HGPS cell (cell line): ENCODE results near the genes CFAP65, ATG9A and OBSL1.

DNA sequence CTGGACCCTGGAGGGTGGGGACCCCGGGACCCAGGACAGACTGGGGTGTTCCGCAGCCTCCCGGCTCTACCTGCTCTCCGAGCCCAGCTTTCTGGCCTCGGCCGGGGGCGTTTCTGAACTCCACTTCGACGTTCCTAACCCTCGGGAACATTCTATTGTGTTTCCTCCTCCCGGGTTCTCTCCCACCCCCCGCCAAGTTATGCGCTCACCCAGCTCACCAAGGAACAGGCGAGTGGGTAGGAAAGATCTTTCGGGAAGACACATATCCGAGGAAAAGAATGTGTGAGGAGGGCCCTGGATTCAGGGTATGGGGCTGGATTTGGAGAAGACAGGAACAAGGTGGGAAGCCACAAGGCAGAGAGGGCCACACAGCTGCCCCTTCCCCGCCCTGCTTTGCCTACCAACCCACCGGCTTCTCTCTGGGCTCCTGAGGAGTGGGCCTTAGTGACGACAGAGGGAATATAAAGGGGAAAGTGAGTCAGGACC, 582 bp downstream of the WNT6 start:
- RRBS, result 3% methylated on average over 10 of the region's 19 CpGs

DNA sequence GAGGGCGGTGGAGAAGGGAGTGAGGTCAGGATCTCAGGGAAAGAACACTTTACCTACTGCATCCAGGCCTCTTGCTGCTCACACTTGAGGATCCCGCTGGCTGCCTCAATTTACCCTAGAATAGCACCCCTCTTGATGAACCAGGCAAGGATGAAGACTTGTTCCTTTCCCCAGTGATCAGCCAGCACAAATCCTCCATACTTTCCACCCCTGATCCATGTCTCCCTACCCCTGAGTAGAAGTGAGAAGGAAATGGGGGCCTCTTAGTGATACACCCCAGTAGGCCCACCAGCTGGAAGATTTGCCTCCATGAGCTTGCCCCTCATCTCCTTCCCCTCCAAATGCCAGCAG, 14.3 kb downstream of the WNT10A start:
- RRBS, result no CpG with 5 or more reads among the region's 2 CpGs

DNA sequence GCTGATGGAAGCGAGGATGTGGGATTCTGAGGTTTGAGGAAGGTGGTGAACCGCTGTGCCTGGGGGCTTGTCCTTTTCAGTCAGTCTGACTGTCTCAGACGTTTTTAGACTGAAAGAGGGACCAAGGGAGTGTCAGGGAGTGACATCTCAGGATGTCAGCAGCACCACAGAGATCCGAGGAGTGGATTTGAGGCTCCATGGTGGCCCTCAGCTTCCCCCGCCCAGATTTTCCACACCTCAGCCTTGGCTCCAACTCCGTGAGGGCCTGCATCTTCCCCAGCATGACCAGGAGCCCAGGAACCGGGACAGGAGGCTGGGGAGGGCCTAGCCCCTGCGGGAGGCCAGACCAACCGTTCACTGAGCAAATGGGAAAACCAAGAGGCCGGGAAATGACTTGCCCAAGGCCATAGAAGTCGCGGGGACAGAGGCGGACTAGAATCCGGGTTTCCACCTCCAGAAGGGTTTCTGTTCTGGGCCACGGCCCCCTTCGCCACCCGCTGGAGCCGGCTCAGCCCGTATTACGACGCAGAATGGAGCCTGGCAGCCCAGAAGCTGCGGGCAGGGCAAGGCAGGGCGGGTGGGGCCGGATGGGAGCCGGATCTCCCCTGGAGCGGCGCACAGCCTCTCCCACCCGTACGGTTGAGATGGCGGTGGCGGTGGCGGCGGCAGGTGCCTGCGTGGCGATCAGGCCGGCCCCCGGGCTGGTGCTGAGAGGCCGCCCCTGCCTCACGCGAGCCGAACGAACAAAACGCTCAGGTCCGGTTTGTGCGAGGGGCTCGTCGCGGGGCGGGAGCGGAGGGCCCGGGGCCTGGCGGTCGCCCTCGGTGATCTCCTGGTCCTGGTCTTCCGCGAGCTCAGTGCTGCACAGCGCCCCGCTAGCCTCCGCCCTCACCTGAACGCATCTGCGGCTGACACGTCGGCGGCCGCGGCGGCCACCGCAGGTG, 8.0 kb upstream of the CRYBA2 start:
- RRBS, result 15% methylated on average over 33 of the region's 68 CpGs

- RRBS, result no CpG with 5 or more reads among the region's 24 CpGs
Observed at GRCh38 chr2:219041343-219041828, at the start of gene CFAP65. Gene CFAP65, minus strand, starts transcription at chr2:219041516.

DNA sequence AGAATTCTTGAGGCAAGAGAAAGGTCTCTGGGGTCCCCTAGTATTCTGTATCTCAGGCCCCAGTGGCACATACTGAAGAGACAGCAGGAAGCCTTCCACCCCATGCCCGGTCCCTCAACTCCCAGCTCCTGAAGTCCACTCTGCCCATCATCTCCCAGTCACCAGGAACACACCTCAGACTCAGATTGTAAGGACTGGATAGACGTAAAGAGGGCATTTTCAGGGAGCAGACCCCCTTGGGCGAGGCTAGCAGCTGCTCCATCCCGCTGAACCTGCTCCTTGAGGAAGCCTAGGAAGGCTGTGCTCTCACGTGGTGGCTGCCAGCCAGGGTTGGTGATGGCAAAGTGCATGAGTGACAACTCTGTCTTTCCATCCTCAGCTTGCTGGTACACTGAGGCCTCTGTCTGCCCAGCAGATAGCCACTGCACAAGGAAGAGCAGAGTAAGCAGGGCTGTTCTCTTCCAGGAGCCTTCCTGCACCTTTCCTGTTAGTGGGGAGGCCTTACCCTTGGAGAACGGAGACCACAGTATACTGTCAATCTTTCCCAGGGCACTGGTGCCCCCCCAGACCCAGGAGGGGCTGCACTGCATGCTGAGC, 3.8 kb upstream of the ABCB6 start:
- RRBS, result no CpG with 5 or more reads among the region's 6 CpGs

DNA sequence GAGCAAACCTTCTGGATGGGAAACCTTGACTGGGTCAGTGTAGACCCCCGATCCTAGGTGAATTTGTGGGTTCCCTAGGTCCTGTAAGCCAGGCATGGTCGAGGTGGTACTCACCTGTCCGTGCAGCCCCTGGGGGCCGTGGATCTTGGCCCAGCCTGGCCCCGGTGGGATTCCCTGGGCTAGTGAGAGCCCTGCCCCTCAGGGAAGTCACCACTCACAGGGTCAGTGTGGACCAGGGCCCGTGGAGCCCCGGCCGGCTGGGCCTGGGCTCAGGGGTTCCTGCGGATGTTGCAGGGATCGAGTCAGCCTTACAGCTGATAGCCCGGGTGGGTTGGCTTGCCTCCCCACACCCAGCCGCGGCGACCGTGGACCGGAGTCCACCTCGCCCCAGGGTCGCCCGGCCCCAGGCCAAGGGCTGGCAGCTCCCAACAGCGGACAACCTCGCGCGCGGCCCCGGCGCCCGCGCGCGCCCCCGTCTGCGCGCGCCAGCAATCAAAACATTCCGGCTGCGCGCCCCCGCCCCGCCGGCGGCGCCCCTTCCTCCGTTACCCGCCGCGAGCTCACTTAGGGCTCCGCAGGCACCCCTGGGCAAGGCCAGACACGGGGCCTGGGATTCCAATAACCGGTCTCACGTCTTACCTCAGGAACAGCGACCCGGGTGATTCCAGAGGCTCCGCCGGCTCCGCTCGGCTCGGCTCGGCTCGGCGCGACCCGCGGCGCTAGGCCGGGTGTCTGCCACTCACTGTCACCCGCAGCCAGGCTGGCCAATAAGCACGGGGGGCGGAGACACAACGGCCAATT, at the start of gene ATG9A:
Gene ATG9A (minus strand): TSS at position 741 of the 801 bp plus-strand sequence.
- RRBS, result 2% methylated on average over 43 of the region's 69 CpGs

- RRBS, result no CpG with 5 or more reads among the region's 10 CpGs
Observed at GRCh38 chr2:219246599-219247030, 1.3 kb downstream of the STK16 start.

DNA sequence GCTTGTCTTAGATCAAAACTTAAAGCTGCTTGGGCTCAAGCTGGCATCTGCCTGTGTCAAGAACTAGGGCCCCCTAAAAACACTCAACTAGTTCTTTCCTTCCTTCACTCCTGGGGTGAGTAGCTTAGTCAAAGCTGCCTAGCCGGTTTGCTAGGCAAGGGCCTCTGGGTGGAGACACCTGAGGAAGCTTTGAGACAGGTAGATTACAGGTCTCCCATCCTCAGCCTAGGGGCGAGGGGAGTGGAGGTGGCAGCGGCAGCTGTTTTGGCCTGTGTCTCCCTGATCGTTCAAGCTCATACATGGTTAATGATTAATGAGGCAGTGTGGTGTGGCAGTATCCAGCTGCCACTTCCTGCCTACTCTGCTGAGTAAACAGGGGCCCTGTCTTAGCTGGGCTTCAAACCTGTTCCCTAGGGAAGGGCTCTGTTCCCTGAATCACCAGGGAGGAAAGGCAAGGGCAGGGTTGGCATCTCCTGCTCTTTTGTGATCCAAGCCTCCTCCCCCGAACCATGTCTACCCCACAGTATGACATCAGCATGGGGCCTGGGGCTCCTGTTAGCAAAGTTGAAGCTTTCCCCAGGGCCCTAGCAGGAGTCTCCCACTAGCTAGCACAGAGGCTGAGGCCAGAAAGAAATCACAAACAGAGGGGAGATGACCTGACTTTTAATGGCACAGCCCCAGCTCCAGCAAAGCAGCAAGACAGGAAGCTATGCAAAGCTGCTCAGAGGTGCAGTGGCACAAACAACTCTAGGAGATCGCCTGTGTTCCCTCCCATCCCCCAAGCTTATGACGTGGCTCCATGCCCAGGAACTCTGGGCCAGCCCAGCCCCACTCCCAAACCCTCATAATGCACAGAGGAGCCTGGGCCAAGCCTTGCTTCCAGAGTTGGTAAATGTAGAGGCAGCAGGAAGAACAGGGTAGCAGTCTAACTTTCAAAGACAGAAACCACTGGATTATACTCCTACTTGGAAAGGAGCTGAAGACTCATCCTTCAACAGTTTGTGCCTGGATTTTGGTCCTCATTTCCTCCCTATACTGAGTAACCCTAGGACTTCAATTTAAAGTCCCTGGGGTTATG, 3.6 kb upstream of the TUBA4B start:
- RRBS, result no CpG with 5 or more reads among the region's 7 CpGs

DNA sequence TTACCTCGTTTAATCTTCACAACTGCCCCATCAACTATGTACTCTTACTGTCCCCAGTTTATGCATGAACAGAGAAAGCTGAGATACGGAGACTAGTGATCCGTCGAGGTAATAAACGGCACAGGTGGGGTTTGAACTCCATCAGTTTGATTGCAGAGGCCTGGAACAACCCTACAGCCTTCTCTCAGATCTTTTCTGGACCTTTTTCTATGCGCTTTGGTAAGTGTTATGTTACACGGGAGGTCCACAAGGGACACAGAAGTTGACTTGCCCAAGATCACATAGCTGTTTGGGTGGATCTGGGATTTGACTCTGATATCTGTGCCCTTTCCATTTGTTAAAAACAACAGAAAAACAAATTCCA, 1.1 kb upstream of the DNPEP start:
- RRBS, result no CpG with 5 or more reads among the region's 7 CpGs

GRCh38 chr2:219421276-219421794, 3.2 kb downstream of the DES start:
- RRBS, result 90% methylated on average over 4 of the region's 19 CpGs

- RRBS, result no CpG with 5 or more reads among the region's 5 CpGs
Observed at GRCh38 chr2:219436917-219437546, 2.4 kb downstream of the SPEG start.

- RRBS, result no CpG with 5 or more reads among the region's 13 CpGs
Observed at GRCh38 chr2:219447091-219447915, 12.7 kb downstream of the SPEG start.

DNA sequence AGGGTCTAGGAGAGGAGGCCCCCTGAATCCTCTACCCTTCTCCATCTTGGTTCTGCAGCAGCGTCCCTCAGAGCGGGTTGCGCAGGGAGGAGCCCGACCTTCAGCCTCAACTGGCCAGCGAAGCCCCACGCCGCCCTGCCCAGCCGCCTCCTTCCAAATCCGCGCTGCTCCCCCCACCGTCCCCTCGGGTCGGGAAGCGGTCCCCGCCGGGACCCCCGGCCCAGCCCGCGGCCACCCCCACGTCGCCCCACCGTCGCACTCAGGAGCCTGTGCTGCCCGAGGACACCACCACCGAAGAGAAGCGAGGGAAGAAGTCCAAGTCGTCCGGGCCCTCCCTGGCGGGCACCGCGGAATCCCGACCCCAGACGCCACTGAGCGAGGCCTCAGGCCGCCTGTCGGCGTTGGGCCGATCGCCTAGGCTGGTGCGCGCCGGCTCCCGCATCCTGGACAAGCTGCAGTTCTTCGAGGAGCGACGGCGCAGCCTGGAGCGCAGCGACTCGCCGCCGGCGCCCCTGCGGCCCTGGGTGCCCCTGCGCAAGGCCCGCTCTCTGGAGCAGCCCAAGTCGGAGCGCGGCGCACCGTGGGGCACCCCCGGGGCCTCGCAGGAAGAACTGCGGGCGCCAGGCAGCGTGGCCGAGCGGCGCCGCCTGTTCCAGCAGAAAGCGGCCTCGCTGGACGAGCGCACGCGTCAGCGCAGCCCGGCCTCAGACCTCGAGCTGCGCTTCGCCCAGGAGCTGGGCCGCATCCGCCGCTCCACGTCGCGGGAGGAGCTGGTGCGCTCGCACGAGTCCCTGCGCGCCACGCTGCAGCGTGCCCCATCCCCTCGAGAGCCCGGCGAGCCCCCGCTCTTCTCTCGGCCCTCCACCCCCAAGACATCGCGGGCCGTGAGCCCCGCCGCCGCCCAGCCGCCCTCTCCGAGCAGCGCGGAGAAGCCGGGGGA, 13.5 kb downstream of the SPEG start:
- RRBS, result 90% methylated on average over 42 of the region's 110 CpGs

- RRBS, result 30% methylated on average over 11 of the region's 76 CpGs
Observed at GRCh38 chr2:219484549-219485405, 11.2 kb upstream of the SPEGNB start.

DNA sequence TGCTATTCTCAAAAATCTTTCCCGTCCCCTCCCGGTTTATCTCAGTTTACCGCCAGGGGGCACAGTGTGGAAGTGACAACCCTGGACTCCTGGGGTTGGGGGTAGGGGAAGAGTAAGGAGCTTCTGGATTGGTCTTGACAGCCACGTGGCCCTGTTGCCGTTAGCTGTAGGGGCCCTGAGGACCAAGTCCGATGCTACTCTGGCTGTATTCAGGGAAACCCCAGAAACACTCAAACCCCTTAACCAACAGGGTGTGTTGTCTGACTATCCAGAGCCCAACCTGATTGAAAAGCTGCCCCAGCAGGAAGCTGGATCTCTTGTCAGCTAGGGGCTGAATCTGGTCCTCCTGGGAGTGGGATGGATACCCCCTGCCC, 443 bp upstream of the SPEGNB start:
- RRBS, result no CpG with 5 or more reads among the region's 6 CpGs

DNA sequence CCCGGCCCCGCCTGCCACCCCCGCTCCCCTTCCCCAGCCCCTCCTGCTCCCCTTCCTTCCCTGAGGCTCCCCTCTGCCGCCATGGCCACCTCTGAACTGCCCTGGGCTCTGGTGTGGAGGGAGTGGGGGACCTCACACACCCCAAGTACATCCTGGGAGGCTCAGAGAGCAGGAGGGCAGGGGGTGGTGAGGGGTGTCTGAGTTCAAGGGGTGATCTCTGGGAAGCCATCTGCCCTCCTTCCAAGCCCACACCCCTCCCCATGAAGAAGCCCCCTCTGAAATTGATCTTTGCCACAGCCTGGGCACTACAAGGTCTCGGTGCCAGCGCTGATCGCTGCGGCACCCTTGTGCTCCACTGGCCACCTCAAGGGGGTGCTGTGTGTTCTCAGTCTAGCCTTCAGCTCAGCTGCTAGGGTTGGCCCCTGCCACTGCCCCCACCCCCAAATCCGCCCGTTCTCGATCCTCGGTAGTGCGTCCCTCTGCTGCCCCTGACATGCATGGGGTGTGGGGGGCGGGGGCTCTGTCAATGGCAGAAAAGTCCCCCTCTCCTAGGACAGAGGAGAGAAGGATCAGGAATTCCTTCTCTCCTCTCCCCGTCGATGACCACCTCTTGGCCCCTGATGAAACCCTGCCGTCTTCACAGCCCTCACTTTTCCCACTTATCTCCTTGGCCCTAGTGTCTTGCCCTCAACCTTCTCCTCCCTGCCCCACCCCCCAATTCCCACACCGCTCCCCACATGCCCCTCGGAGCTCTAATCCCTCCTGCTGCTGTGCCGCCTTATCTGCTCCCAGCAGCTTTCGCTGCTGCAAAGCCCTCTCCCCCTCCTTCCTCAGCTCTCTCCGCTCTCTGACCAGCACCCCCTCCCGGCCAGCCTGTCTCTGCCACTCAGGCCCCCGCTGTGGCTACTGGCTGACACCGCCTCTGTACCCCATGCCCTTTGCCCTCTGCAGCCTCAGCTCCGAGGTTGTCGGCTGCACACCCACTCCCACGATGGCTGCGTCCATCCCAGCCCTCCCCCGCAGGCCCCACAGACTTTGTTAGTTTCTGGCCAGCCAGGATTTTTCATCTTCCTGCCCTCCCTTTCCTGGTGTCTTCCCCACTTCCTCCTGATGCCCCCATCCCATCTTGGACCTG, 4.4 kb upstream of the ASIC4 start:
- RRBS, result no CpG with 5 or more reads among the region's 30 CpGs

DNA sequence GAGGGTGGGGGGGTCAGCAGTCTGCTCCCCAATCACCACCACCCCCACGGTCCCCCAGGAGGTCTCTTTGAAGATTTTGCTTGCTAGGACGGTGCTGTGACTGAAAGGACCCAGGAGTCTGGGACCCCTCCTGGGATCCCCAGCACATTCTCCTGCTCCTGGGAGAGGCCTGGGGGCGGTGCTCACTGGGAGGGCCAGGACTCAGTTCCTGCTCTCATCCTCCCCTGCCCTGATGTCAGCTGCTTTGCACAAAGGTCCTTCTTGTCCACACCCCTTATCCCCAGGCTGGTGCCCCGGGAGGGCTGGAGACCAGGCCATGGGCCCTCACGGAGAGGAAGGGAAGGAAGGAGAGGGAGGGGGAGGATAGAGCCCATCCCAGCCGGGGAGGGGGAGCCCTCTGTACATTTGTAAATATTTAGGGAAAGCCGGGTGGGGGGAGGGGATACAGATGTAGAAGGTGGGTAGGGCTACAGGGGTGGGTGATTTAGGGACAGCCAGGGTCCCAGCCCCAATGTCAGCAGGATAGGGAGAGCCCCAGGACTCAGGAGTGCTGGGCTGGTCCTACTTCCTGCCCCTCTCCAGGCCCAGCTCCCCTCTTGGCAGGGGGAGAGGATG, 5.5 kb downstream of the CHPF start:
- RRBS, result 47% methylated on average over 3 of the region's 7 CpGs

DNA sequence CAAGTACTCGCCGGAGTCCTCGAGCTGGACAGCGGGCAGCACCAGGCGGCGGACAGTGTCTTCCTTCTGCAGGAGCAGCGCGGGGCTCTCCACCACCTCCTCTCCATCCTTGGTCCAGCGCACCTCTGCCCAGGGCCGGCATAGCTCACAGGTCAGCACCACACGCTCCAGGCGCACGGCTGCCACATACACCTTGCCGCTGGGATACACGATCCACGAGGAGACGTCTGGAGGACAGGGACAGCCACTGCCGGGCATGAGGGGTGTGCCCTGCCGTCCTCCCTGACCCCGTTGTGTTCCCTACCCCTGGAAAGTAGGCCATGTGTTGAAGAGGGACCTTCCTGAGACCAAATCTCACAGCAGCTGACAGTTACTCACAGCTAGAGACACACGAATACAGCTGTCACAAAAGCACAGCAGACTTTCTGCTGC, 8.9 kb downstream of the OBSL1 start:
- RRBS, result 96% methylated on average over 2 of the region's 21 CpGs

GRCh38 chr2:219569990-219570181, 1.5 kb downstream of the OBSL1 start:
- RRBS, result no CpG with 5 or more reads among the region's 10 CpGs

DNA sequence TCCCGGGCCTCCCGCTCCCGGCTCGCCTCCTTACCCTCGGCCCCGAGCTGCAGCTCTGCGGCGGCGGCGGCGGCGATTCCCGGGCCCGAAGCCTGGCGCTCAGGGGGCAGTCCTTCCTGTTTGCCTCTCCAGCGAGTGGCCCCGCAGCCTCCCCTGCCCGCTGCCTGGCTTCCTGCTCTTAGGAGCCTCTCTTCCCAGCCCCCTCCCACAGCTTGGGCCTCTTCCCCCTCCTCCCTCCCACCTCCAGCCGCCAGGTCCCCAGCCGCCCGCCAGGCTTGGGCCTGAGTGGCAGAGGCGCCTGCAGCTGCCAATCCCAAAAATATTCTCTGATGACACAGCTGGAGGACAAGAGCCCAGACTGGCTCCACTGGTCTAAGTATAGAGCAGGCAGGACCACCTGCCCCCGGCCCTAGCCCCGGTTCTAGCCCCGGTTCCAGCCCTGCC, at the start of gene OBSL1:
Gene OBSL1 (minus strand): TSS at position 180 of the 444 bp plus-strand sequence.
- RRBS, result 2% methylated on average over 12 of the region's 25 CpGs